Metanephros (tissue), 2 donors: ENCODE data around the gene MYBPC1.

- RAMPAGE, long total RNA = no peak
Observed at GRCh38 chr12:95705064-95705511, 85.5 kb downstream of the NTN4 start.

- RAMPAGE, long total RNA = no peak
Observed at GRCh38 chr12:95763742-95764397, 26.7 kb downstream of the NTN4 start.

GRCh38 chr12:95802544-95803421 lies 12.2 kb upstream of the NTN4 start:
- RAMPAGE, long total RNA = no peak

DNA sequence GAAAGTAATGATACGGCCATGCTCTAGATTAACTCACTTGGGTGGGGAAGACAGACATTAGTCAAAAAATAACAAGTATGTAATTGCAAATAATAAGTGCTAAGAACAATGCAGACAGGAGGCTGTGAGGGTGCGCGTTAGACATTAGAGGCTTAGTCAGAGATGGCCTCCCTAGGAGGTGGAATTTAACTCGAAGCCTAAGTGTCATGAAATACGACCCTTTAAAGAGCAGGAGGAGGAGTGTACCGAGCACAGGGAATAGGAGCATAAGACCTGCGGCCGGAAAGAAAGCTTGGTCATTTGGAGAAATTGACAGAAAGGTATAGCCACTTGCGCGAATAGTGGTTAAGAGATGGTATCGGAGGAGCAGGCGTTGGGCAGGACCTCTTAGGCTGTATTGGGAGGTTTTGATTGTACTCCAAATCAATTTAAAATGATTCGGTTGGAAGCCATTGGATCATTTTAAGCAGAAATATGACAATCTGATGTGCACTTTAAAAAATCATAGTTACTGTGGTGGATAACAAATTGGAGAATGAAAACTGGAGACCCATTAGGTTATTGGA lies 737 bp downstream of the SNRPF start:
- RAMPAGE, long total RNA = no peak

- RAMPAGE, long total RNA = no peak
Observed at GRCh38 chr12:96054065-96054608, 18.8 kb upstream of the LTA4H start.

DNA sequence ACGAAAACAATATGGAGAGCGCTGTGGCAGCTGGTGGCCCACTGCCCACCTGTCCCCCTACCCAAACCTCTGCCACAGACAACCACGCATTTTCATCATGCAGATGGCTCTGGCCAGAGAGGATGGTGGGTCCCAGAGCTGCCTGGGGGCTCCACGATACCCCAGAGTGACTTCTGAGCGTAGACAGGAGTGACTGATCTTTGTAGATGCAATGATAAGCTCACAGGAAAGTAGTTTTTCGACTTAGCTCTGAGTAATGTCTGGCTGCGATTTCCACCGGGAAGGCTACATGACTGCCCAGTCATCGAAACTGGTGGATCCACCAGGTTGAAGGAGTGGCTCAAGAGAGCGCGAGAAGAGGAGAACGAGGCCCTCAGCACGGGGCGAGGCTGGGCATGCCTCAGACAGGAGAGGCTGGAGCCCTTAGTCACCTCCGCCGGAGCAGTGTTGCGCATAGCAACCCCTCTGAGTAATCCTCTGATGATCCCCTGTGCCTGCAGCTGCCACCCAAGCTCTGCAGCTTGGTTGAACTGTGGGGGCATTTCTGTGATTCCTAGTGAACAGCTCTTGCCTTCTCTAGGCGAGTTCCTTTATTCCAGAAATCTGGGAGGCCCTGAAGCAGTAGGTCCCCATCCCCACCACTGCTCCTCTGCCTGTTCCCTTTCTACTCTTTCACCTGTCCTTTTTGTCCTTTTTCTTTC lies 25.5 kb downstream of the ELK3 start:
- RAMPAGE, long total RNA = no peak

GRCh38 chr12:96254718-96255783 lies 60.9 kb downstream of the ELK3 start:
- RAMPAGE, long total RNA = no peak

- RAMPAGE, long total RNA = no peak
Observed at GRCh38 chr12:96365747-96366220, 34.5 kb downstream of the CDK17 start.

- RAMPAGE, long total RNA = no peak
Observed at GRCh38 chr12:97024852-97025514, 117.9 kb downstream of the NEDD1 start.

DNA sequence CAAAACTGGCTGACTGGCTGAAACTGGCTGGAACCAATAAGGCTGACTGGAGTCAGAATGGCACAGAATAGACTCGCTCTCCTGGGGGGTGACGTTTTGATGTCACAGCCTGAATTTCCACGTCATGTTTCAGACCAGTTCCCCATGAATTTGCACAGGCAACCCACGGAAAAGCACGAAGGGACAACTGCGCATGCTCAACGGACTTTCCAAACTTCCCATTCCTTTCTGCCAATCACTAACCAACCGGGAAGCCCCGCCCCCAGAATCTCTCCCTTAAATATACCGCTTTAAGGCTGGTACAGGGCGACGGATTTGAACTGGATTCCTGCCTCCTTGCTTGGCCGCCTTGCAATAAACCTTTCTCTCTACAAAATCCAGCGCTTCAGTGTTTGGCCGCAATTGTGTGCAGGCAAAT lies 434.7 kb downstream of the APAF1 start:
- RAMPAGE, long total RNA = no peak

DNA sequence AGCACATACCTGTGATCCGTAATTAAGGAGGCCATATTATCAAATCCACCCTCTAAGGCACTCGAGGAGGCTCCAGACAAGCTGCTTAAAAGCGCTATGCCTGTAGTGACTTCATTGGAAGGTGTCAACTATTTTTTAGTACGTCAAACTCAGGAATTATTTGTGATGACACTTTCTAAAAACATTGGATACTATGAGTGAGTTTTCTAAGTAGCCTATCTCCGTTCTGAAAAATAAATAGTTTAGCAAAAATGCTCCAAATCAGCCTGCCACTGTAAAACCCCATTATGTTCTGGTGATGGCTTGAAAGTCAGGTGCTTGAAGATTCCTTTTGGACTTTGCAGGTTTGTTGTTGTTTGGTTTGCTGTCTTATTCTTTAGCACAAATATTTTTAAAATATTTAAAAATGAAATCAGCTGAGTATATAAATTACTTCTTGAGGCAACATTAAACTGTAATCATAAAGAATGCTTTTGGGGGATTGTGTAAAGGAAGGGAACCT lies 1.1 kb downstream of the SCYL2 start:
- RAMPAGE, long total RNA = no peak

- RAMPAGE, long total RNA = no peak
Observed at GRCh38 chr12:100431060-100431259, 42.7 kb upstream of the NR1H4 start.

GRCh38 chr12:100484214-100484945 lies 10.7 kb downstream of the NR1H4 start:
- RAMPAGE, long total RNA = no peak

DNA sequence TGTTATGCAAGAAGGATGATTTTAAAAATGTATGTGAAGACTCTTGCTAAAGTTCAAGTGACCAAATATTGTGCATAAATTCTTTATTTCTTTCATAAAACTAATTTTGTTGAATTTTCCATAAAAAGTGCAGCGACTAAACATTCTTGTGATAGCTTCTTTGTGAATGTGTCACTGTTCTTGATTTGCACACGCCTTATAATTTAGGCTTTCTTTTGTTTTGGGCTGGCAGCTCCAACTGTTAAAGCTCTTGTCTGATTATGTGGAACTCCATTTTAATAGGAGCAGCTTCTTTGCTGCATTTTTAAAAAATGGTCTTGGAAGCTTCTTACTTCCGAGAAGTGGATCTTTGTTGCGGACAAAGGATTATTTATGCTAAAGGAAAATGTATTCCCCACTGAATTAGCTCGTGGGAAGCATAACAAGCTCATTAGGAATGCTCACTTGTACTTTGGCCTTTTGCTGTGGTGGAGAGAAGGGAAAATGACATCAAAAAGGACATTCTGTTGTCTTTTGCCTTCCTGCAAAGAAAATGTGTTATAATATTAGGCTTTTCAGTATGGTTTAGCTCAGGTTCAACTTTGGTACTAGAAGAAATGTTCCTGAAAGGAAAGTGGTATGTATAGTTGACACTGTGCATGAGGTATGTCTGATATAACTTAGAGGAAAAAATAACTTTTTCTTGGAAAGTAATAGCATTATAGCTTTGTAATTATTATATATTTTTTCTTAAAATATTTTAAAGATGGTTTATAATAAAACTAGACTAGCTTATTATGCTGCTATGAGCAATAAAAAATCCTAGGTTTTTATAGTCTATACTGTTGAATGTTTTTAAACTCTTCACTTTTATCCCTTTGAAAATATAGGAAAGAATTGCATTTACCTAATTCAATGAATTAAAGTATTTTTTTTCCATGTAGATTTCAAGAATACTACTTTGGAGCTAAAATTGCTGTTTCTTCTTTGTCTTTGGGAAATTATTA lies 20.2 kb downstream of the GAS2L3 start:
- RAMPAGE, long total RNA = no peak

- RAMPAGE, long total RNA = no peak
Observed at GRCh38 chr12:101594462-101595128, at the start of gene MYBPC1. Gene MYBPC1 (plus strand): TSS chr12:101594971.

GRCh38 chr12:101634653-101635357 lies 40.0 kb downstream of the MYBPC1 start:
- RAMPAGE, long total RNA = no peak

DNA sequence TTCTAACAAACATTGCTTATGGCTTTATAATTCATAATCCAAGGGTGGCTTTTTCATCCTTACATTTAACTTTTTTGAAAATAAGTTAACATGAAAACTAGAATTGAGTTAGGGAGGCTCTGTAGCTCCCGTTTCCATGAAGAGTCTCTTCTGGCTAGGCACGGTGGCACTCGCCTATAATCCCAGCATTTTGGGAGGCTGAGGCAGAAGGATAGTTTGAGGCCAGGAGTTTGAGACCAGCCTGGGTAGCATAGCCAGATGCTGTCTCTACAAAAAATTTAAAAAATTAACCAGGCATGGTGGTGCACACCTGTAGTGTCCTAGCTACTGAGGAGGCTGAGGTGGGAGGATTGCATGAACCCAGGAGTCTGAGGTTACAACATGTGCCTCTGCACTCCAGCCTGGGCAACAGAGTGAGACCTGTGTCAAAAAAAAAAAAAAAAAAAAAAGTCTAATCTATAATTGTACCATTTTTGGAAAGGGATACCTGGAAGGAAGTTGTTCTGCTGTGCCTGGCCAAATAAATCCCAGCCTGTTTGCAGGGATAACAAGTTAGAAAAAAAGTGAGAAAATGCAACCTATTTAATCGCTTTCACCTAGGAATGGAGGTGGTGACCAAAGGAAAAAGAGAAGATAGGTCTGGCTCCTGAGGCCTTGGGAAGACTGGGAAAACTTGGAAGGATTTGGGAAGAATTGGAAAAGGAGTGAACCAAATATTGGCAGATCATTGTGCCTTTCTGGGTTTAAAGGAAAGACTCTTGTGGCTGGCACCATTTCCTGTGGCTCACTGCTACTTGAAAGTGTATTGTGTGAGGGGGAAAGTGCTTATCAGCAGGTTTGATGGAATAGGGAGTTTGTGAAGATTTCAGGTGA lies 11.8 kb downstream of the CHPT1 start:
- RAMPAGE, long total RNA = no peak

DNA sequence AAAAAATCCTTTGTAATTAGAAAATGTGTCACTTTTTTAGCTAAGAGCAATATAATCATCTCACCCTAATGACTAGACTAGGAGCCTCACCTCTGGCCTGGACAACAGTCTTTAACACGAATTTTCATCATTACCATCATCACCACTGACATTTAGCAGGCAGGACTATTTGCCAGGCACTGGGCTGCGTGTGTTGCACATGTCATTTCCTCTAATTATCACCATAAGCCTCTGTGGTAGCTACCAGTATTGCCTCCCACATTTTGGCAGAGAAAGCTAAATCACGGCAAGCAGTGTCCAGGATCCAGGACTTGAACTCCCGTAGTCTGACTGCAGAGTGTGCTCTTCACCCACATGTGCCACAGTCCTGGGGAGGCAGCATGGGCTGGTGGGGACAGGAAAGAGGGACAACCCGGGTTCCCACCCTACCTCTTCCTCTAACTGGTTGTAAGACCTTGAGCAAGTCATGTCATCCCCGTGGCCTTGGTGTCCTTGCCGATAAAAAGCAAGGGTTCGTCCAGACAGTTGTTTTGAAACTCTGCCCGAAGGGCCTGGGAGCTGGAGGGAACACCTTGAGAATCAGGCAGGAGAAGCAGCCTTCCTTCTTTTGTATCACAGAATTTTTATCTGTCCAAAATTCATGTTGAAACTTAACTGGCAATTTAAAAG lies 4.9 kb upstream of the SYCP3 start:
- RAMPAGE, long total RNA = no peak

- RAMPAGE, long total RNA = no peak
Observed at GRCh38 chr12:101773297-101774050, 34.2 kb upstream of the SYCP3 start.

DNA sequence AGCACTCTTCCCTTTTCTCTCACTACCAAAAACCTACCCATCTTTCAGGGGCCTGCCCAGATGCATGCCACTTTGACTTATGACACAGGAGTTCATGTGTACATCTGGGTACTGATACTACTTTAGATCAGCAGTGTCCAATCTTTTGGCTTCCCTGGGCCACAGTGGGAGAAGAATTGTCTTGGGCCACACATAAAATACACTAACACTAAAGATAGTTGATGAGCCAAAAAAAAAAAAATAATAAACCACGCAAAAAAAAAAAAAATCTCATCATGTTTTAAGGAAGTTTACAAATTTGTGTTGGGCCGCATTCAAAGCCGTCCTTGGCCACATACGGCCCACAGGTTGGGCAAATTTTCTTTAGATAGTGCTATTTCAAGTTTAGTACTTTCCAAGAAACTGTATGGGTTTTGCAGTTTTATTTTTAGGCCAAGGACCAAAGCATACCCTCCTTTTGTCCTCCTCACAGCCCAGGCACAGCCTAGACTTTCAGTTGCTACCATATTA lies 39.5 kb downstream of the GNPTAB start:
- RAMPAGE, long total RNA = no peak